Astrocyte (in vitro differentiated cells and primary cell): ENCODE measurements around a stretch of chr13.

DNA sequence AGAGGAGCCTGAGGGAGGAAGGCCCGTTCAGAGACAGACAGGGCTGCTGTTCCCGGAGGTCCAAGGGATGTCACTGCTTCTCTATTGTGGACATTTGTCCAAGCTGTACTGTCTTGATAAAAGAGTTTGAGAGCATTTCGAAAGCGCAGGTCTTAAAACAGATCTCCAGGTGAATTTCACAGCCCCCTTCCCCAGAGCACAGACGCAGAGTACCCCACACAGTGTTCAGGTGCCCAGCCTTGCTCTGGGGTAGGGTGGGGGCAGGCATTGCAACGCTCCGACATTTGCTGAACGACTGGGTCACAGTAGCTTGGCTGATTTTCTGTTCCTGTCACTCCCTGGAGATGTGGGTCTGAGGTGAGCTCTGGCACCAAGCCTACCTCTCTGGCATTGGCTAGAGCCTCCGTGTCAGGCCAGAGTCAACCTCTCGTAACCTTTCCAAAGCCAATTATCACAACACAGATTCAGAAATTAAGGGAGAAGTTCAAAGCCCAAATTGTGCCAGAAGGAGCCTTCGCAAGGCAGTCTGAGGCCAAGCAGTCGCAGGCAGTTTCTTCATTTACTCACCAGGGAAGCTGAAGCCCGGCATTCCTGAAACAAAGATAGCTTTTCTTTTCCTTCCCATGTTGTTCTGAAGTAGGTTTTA lies 117.2 kb downstream of the IRS2 start:
- PRO-cap = no peak
- RRBS, 2 experiments = no CpG with 5 or more reads among the region's 13 CpGs

- PRO-cap = no peak
- RRBS, 2 experiments = no CpG with 5 or more reads among the region's 20 CpGs
These were observed 31.0 kb downstream of the IRS2 start for GRCh38 chr13:109755147-109756107.

DNA sequence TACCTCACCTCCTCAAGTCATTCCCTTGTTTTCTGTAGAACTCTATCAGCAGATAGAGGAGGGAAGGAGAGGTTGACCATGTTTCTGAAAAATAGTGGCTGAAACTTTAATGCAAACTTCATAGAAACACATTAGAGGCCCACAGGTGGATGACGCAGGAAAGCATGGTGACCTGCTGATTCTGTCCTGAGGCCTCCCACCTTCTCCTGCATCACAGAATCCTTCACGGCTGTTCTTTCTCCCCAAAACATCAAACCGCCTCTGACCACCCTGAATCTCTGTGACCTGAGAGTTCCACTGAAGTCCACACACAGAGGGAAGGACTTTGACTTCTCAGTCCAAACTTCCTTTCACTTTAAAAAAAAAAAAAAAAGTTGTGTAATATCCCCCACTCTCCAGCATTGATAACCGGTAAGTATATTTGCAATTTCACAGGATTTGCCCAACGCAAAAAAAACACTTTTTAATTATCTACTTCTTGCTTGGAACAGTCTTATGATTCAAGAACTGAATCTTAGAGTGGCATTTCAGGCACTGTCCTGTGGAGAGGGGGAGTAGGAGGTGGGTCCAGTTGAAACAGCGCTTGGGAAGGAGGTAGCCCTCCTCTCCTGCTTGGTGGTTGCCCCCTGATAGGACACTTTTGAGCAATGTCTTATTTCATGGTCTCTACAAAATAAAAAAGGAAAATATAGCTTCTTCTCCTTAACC lies 259.5 kb upstream of the IRS2 start:
- PRO-cap = no peak
- RRBS, 2 experiments = no CpG with 5 or more reads among the region's 6 CpGs

- PRO-cap = no peak
- RRBS, 2 experiments = no CpG with 5 or more reads among the region's 17 CpGs
These were observed 170.1 kb downstream of the COL4A1 start for GRCh38 chr13:110136447-110137586.

DNA sequence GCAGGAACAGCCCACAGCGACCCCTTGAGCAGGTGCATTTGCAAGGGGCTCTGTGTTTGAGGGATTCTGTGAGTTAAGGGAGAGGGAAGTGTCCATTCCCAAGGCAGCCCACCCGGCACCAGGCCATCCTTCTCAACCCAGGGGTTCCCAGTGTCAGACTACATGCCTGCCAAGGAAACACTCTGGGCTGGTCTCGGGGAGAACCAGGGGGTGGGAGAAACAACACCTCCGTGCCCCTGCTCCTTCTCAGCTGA lies 135.2 kb downstream of the COL4A1 start:
- PRO-cap = no peak
- RRBS, 2 experiments = no CpG with 5 or more reads among the region's 4 CpGs

DNA sequence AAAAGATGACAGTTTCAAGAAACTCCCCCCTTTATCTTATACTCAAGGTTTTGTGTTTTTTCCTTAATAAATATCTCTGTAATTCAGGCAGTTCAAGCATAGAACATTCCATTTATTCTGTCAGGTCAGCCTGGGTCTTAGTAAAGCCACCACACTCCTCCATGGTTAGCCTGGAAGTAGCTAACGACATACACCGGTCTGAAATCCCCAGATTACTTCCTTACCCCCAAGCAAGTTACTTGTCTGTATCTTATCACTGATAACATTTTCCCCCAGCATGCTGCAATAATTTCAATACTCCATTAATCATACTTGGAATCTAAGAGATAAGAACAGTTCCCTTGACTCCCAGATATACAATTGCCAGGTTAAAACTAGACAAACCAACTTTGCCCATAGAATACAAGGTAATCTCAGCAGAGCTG lies 80.7 kb downstream of the COL4A1 start:
- PRO-cap = no peak
- RRBS, 2 experiments = no CpG with 5 or more reads among the region's 2 CpGs

- PRO-cap = no peak
- RRBS, 2 experiments = no CpG with 5 or more reads among the region's 11 CpGs
These were observed 74.2 kb downstream of the COL4A1 start for GRCh38 chr13:110232763-110233098.

- PRO-cap = no peak
- RRBS, 2 experiments = no CpG with 5 or more reads among the region's 19 CpGs
These were observed 73.7 kb downstream of the COL4A1 start for GRCh38 chr13:110233099-110233908.

DNA sequence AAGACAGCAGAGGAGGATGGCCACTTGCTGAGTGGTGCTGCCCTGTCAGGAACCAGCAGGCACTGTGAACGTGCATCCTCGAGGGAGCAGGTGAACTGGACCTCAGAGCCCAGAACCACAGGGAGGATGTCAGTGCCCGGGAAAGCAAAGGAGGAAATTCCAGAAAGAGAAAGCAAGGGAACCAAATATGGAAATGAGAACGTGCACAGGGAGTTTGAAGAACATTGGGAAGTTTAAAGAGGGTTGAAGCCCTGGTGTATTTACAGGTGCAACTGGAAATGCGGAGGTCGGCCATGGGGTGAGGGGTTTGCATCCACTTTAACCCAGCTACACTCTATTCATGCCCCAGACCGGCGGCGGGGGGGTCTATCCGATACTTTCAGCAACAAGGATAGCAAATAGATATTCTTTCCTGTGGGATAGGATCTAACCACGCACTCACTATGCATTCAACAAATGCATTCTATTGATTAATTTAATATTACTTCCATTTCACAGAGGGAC lies 50.5 kb downstream of the COL4A1 start:
- PRO-cap = no peak
- RRBS, 2 experiments = no CpG with 5 or more reads among the region's 11 CpGs

DNA sequence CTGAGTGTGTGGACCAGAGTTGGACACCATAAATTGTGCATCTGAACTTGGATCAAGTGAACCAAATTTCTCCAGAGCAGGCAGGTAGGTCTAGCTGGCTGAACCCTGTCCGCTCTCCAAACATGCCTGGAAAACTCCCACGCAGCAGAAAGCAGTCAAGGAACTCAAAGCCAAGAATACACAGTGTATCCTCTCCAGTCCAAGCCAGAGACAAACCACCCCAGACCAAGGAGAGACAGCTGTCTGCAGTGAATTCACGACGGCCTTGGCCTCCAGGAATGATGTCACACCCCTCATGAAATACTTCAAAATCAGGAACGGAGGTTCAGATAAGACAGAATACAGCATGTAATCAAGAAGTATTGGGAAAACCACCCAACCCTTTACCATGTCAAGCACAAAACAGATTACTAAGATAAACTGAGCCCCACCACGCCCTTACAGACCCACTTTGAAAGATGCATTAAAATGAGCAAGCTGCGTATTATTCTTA lies 44.0 kb downstream of the COL4A1 start:
- PRO-cap = no peak
- RRBS, 2 experiments = no CpG with 5 or more reads among the region's 7 CpGs

GRCh38 chr13:110303964-110304994 lies 2.7 kb downstream of the COL4A1 start:
- PRO-cap = no peak
- RRBS, 2 experiments = no CpG with 5 or more reads among the region's 8 CpGs

DNA sequence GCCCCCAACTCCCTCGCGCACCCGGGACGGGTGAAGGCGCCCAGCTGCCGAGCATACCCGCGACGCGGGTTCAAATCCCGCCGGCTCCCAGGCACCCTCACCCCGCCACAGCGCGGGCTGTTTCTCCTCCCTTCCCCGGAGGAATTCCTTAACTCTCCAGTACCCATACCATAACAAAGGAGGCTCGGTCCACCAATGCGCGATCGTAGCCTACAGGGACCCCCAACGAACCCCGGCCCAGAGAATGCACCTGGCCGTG lies 456 bp downstream of the COL4A1 start:
- PRO-cap = no peak
- RRBS, 2 experiments = 3 to 5% methylated on average over 18 to 19 of the region's 23 CpGs

DNA sequence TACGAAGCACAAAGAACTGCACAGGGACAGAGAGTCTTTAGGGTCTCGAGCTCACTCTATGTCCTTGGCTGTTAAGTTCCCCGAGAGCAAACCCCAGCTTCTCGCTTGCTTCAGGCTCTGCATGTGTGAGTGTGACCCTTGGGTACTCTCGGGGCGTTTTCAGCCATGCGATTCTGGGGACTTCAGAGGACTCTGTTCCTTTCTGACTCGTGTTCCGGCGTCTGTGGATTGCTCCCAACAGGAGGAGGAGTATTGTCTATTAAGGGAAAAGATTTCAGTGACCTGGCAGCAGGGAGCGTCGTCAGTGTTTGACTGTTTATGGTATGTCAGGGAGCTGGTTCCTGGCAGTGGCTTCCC lies 33.6 kb downstream of the COL4A2 start:
- PRO-cap = bidirectional peak, plus-strand start outside the sequence, minus-strand start at position 225 of the sequence
- RRBS, 2 experiments = no CpG with 5 or more reads among the region's 12 CpGs

- PRO-cap = bidirectional peak, plus-strand start at chr13:110341188, minus-strand start at chr13:110340912
- RRBS, 2 experiments = 25 to 33% methylated on average over 3 of the region's 30 CpGs
These were observed 34.3 kb downstream of the COL4A2 start for GRCh38 chr13:110341045-110342219.

- PRO-cap = no peak
- RRBS, 2 experiments = no CpG with 5 or more reads among the region's 5 CpGs
These were observed 75.8 kb downstream of the COL4A2 start for GRCh38 chr13:110382804-110383263.

DNA sequence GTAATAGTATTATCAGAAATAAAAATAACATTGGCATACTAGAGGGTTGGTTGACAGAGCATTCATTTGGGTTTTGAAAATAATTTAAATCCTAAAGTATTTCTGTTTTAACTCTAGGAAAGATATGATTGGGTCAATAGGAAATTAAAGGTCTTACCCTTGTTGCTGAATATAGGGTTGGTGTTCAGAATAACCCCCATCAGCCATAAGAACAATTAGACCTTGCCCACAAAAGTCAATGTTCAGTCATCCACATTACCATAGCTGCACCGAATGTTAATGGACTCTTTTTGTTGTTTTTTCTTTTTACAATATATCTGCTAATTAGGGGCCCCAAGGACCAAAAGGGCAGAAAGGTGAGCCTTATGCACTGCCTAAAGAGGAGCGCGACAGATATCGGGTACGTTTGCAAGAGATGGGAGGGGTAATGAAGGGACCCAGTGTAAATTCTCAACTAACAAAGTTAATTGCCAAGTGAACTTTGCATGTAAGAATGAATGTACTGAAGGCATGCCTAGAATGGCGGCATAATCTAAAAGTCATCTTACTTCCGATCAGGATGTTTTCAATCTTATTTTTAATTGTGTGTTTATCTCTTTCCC lies 122.6 kb downstream of the COL4A2 start:
- PRO-cap = no peak
- RRBS, 2 experiments = no CpG with 5 or more reads among the region's 7 CpGs

GRCh38 chr13:110624814-110625577 lies 9.7 kb downstream of the NAXD start:
- PRO-cap = no peak
- RRBS, 2 experiments = 83 to 92% methylated on average over 3 to 6 of the region's 35 CpGs

- PRO-cap = unidirectional peak, plus-strand start at chr13:110712200; bidirectional peak, plus-strand start at chr13:110712351, minus-strand start at chr13:110712267; bidirectional peak, plus-strand start at chr13:110712624, minus-strand start at chr13:110712463
- RRBS, 2 experiments = 2% methylated on average over 28 of the region's 63 CpGs
These were observed 1.4 kb upstream of the ING1 start for GRCh38 chr13:110711765-110712771.

DNA sequence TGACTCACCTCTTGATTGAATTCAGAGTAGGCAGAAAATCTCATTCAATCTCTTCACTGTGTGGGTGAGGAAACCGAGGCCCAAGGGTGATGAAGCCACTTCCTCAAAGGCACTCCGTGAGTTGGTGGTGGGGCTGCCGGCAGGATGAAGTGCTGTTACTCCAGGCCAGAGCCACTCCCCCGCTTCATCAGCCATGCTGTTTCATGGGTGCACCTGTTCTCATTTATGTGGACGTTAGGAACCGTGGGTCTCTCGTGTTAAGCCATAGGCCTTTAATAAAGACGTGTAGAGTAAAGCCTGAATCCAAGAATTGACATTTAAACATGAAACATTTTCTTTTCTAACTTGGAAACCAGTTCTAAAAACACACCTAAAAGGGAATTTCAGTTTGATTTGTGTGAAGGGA lies 13.3 kb downstream of the ING1 start:
- PRO-cap = no peak
- RRBS, 2 experiments = no CpG with 5 or more reads among the region's 8 CpGs

DNA sequence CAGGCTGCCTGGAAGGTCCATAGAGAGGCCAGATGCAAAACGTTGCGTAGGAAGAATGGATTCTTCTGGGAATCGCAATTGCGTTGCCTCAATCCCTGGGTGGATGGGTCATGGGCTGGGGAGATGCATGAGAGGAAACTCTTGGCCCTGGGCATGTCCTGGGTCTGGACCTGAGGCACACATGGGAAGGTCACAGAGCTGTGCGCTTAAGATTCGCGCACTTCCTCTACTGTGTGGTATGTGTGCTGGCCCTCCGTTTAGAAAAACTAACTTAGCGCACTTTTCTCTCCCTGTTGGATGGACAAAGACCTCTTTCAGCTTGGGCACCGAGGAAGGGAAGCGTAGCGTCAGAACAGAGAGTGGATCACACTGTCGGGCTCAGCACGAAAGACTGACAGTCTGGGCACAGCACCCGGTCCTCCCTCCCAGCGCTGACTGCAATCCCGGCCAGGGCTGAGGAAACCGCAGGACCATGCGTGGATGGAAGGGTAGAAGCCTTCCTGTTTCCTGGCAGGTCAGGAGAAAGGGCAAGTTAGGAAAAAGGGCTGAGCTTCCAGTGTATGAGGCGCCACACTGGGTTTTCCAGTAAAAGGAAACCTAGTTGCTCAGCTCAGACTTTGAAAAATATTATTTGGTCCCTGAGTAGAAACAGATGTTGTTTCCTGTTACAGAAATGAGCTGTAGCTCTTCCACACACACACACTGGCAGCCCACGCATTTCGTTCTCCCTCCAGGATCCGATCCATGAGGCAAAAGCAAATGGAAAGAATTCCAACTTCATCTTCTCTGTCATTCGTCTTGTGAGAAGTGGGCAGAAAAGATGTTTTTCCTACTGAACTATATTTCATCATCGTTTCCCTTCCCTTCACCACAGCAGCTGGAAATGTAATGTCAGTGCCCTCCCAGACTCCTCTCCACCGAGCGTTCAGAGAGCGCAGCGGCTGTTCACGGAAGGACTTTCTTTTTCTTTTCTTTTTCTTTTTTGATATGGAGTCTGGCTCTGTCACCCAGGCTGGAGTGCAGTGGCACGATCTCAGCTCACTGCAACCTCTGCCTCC lies 86.1 kb downstream of the ING1 start:
- PRO-cap = no peak
- RRBS, 2 experiments = no CpG with 5 or more reads among the region's 31 CpGs